ENCODE results near the gene PAX5.

- PRO-cap, result no peak
These were observed 1.1 kb upstream of the CCDC107 start for GRCh38 chr9:35656686-35657640.

DNA sequence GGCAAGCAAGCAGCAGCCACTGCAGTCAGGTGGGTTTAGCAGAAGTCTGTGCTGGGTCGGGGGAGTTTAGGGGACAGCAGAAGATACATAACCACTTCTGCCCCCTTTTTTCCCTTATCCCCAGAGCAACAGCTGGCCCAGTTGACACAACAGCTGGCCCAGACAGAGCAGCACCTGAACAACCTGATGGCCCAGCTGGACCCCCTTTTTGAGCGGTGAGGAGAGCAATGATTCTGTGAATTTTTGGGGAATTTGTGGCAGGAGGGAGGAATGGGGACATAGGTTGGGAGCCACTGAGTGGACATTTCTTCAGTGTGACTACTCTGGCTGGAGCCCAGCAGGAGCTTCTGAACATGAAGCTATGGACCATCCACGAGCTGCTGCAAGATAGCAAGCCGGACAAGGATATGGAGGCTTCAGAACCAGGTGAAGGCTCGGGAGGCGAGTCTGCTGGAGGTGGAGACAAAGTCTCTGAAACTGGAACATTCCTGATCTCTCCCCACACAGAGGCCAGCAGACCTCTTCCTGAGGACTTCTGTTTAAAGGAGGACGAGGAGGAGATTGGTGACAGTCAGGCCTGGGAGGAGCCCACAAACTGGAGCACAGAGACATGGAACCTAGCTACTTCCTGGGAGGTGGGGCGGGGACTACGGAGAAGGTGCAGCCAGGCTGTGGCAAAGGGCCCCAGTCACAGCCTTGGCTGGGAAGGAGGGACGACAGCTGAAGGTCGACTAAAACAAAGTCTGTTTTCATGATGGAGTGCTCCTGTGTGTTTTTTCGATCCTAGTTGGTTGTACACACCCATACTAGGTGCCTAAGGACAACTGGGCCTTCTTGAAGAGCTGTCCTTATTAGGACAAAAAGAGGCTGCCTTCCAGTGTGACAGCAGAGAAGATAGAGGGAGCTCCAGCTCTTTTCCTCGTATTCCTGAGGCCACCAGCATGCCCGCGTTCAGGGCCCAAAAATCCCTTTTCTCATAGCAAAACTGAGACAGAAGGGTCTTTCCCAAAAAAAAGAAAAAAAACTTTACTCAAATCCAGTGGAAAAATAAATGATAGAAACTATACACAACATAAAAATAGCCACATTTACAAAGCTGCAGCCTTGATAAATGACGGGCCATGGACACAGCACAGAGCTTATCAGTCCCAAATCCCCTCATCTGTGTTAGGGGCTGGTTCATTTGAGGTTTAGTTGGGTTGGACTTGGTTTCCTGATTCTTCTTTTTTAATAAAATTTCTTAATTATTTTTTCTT is 2.8 kb downstream of the CCDC107 start:
- PRO-cap, result no peak

GRCh38 chr9:35686300-35686623 is 3.5 kb downstream of the TPM2 start:
- PRO-cap, result no peak

DNA sequence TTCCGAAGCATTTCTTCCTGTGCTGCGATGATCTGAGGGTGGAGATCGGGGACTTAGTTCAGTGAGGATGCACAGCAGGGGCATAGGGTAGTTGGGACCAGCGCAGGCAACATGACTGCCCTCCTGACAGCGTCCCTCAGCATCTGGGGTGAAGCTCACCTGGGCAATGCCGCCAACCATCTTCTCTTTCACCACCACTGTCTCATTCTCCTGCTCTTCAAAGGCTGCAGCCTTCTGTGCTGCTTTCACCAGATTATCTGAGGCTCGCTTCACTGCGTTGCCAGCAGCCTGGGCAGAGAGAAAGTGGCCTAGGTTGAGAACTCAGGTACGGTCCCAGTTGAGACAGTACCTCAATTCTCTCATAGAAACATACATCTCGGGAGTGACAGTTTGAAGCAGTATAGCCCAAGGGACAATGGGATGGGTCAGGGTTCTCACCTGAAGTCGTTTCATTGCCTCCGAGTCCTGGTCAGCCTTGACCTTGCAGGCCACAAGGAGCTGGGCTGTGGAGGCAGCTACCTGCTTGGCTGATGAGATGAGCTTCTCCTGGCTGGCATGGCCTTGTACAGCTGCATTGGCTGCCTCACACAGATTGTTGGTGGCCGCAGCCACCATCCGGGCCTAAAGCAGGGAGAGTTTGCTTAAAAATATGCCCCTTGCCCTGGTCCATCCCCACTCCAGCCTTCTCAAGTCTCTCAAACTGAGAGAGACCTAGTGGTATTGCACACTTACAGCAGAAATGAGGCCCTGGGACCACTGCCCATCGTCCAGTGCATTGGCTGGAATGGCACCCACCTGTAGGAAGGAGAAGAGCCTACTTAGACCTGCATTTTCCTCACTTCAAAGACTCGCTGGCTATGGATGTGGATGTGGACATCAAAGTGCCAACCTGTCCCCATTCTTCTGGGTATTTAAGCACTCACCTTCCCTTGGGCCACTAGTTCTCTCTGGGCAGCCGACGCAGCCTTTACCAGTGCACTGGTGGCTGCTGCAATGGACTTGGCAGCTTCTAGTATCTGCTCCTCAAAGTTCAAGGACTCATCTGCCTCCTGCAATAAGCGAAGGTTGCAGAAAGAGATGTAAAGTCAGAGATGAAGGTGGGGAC is 8.5 kb upstream of the TPM2 start:
- PRO-cap, result no peak

GRCh38 chr9:35698990-35699285 is 9.2 kb upstream of the TPM2 start:
- PRO-cap, result no peak

DNA sequence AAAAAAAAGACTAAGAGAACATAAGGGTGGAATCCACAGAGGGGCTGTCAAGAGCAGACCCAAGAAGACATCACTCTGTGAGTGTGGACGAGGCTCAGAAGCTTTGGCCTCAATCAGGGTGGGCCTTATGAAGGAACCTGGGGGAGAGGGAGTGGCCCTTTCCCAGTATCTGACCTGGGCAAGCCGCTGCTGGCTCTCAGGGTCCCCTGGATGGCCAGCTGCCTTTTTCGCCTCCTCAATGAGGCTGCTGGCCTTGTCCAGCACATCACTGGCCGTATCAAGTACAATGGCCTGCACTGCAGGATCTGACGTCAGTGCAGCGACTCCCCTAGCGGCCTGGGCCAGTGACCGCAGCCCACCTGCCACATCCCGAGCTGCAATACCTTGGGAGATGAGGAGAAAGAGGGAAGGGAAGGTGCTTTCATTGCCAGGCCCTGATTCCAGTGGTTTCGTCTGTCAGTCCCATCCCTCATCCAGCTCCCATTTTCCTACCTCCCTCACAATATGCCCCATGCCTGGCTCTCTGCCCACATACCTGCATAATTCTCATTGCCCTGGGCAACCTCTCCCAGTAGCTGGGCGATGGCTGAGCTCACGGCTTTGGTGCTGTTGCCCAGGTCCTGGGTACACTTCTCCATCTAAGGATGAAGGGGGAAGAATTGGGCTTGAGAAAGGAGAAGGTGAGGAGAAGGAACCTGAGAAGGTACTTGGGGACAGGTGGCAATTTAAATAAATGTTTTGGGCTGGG is 19.2 kb downstream of the TLN1 start:
- PRO-cap, result no peak

DNA sequence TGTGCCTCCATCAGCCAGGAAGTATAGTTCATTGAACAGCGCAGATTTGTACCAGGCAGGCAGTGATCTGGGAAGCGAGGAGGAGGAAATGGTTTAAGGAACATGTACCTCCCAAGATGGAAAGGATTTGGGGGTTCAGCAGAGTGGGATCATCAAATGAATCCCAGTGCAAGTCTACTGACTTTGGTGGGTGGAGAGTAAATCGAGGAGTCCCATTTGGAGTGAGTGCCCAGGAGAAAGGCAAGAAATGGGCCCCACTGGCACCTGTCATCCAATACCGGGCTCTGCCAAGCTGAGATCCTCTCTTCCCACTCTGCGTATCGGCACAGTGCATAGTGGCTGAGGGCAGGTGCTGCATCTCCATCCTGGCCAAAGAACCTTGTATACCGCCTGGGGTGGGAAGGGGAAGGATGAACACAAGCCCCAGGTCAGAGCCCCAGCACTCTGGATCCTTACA is 7.3 kb downstream of the CREB3 start:
- PRO-cap, result no peak

- PRO-cap, result unidirectional peak, plus-strand start at chr9:35756794; unidirectional peak, plus-strand start at chr9:35756921
These were observed 2.6 kb upstream of the MSMP start for GRCh38 chr9:35756482-35757301.

DNA sequence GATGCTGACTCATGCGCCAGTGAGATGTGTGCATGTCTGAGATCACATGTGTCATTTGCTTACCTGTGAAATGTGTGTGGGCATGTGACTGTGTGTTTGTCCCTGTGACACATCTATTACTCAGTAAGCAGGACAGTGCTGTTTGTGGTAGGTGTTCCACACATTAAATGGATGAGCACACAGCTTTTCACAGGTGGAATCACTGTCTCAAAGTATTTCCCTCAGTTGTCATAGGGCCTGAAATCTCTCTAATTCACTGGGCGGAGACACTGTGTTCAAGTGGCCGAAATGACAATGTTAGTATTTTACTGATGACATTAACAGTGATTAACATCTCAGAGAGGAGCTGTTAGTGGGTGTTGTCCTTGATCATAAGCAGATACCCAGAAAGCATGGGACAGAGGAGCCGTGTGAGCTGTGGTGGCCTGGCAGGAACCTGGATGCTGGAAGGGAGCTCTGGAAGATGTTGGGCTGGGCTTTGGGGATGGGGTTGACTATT is 7.5 kb downstream of the NPR2 start:
- PRO-cap, result no peak

DNA sequence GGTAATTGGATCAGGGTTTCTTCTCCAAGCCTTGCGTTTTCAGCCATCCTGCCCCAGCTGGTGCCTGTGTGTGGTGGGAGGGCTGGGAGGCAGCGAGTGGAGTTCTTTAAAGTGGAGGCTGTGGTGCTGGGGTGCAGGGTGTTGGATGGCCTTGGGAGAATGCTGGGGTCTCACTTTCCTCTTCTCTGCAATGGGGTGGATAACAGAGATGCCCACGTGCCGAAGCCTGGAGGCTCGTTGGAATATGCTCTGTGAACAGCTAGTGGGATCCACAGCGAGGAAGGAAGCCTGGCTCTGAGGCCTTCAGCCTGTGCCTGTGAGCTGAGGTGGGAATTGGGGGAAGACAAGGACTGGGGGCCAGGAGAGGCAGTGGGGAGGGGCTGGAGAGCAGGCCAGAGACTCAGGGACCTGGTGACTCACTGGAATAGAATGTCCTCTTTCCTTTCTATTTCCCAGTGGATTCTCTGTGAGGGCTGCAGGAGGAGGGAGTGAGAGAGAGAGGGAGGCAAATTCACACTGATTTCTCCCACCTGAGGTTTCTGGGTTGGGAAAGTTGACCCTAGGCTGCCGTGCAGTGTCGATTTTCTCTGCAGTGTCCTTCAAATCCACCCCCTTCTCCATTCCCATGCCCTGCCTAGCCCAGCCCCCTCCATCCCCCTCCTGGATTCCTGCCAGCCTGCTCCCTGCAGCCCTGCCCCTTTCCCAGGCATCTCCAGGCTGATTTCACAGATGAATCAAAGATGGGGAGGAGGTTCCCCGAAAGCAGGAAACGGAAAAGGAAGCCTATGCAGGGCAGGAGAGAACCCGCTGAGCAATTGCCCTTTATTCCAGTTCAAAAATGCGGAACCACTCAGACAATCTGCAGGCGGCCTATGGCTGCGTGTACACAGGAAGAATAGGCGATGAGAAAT is 1.5 kb upstream of the SPAAR start:
- PRO-cap, result no peak

DNA sequence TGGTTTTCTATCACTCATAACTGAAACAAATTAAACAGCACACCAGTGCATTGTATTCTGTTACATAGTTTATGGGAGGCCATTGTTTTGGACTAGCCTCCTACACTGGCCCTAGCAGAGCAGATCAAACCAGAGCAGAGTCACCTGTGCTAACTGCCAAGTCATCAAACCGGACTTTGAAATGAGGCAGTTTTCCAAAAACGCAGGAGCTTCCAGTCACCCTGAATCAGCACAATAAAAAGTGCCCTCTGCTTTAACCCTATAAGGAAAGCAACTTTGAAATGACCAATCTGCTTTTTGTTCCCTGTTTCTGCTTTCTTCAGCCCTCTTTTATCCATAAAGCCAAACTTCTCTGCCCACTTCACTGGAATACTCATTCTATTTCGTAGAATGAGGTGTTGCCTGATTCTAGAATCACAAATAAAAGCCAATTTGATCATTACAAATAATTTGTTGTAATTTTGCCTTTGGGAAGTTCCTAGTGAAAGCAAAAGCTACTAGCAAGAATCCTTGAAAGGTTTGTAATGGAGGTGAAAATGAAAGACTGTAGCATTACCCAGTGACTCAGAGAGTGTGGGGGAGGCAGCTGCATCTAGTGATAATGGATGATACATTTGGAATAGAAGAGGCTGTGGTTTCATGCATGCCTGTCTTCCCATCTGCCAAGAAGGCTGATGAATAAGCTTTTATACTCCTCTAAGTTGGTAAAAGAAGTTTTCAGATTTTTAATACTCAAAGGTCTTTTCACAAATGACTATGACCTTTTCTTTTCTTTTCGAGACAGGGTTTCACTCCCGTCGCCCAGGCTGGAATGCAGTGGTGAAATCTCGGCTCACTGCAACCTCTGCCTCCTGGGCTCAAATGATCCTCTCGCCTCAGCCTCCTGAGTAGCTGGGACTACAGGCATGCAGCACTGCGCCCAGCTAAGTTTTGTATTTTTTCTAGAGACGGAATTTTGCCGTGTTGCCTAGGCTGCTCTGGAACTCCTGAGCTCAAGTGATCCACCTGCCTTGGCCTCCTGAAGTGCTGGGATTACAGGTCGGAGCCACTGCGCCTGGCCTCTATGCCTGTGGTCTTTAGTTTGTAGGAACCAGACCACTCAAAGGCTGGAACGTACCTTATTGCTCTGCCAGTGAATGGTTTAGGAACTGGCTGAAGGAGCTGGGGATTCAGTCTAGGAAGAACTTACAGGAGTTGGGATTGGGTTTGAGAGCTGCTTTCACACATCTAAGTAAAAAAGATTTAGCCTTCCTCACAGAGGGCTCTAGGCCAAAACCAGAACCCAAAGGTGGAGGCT is 15.0 kb downstream of the SPAAR start:
- PRO-cap, result no peak

DNA sequence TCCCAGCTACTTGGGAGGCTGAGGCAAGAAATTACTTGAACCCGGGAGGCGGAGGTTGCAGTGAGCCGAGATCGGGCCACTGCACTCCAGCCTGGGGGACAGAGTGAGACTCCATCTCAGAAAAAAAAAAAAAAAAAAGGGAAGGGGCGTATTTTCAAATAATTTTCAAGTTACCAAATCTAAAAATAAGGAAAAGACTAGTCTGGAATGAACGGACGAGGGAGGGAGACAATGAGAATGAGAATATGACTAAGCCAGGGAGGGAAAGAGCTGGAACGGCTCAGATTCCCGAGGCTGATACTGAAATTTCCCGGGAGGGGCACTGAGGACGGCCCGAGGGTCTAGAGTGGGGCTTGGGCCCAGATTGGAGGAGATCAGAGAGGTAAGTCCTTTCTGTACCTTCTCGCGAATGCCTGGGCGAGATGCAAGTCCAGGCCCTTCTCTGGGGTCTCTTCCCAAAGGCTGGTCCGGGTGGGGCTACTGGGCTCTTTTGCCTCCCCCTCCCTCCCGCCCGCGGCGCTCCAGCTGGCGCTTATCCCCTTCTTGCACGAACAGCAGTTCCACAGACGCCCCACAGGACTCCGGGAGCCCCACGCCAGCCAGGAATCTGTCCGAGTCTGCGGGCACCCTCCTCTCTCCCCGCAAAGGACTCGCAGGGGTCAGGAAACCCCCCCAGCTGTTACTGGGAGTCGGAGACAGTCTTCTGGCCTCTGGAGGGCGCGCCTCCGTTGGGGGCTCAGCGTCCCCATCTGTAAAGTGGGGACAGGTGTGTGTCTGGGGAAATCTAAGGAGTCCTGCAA is 3.3 kb upstream of the CCIN start:
- PRO-cap, result no peak

- PRO-cap, result no peak
These were observed 18.6 kb upstream of the GNE start for GRCh38 chr9:36276808-36277277.

DNA sequence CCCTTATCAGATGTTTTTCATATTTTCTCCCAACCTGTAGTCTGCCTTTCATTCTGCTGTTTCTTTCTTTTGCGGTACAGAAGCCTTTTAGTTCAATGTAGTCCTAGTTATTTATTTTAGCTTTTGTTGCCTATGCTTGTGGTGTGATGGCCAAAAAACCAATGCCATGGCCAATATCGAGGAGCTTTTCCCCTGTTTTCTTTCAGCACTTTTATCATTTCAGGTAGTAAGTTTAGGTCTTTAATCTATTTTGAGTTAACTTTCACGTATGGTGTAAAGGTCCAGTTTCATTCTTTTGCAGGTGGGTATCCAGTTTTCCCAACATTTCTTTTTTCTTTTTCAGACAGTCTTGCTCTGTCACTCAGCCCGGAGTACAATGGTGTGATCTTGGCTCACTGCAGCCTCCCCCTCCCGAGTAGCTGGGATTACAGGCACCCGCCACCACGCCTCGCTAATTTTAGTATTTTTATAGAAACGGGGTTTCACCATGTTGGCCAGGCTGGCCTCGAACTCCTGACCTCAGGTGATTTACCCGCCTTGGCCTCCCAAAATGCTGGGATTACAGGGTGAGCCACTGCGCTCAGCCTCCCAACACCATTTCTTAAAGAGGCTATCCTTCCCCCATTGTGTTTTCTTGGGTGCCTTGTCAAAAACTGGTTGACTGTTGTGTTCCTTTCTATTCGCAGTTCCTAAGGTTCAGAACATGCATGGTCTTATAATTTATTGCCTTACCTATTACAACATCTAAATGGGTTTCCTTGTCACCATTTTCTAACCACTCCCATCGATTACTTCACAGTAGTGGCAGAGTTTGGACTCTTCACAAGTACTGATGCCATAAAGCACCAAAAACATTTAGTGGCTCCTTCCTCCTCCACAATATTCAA is 50.3 kb downstream of the RNF38 start:
- PRO-cap, result no peak

DNA sequence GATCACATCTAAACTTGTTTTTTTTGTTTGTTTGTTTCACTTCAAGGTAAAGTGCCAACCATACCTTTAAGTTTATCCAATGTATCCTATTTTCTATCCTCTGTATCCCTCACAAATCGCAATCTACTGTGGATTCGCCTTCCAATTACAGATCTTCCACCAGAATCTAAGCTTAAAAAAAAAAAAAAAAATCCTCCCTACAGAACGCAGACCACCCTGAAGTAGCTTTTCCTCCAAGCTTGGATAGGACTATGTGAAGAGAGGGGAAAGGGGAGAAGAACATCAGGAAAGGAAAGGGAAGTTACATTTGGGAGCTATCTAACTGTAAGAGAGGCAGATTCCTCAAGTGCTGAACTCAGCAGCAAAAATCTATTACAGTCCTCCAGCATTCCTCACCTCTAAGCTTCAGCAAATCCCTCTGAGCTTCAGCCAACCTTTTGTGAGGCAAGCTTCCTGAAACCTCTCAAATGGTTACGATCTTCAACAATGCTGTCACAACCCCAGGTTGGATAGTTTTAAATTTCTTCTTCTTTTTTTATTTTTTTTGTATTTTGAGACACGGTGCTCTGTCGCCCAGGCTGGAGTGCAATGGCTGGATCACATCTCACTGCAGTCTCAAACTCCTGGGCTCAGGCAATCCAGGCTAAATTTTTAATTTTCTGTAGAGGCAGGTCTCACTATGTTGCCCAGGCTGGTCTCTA is 2.4 kb upstream of the RNF38 start:
- PRO-cap, result no peak

DNA sequence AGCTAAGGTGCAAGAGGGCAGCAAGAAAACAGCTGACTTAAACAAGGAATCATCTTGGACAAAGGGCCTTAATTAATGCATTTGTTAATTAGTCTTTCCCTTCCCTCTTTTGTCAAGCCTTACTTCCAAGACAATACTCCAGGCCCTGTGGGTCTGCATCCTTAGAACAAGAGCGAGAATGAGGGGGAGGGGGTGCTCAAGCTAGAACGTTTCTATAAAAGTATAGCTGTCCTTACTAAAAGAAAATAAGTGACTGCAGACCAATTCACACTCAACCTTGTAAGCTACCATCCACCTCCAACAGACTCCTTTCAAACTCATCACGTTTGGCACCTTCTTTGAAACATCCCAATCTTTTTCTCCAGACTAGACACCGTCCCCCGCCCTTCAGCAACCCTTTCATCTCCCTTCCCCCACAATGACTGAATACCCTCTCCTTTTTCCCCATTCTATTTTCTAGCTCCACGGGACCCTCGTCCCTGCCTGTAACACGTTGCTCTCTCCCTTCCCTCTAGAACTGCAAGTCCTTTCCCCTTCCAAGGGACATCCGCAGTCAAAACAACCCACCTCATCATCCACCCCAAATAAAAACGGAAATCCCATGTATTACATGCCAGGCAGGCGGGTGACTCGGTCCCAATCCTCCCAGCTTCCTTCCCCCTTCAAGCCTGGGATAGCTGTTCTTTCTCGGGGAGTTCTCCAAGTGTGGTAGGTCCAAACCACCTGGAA is 85.8 kb upstream of the RNF38 start:
- PRO-cap, result no peak

- PRO-cap, result no peak
These were observed 86.0 kb upstream of the MELK start for GRCh38 chr9:36486434-36487414.

DNA sequence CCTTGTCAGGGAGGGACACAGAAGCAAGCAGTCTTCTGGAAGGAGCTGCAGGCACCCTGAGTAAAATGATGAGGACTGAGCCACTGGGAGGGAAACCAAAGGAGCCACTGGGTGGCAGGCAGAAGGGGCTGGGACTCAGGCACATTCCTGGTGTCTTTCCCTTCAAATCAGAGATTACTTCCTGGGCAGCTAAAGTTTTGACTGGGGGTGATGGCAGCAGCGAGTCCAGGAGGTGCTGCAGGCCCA is 109.2 kb downstream of the PAX5 start:
- PRO-cap, result no peak

DNA sequence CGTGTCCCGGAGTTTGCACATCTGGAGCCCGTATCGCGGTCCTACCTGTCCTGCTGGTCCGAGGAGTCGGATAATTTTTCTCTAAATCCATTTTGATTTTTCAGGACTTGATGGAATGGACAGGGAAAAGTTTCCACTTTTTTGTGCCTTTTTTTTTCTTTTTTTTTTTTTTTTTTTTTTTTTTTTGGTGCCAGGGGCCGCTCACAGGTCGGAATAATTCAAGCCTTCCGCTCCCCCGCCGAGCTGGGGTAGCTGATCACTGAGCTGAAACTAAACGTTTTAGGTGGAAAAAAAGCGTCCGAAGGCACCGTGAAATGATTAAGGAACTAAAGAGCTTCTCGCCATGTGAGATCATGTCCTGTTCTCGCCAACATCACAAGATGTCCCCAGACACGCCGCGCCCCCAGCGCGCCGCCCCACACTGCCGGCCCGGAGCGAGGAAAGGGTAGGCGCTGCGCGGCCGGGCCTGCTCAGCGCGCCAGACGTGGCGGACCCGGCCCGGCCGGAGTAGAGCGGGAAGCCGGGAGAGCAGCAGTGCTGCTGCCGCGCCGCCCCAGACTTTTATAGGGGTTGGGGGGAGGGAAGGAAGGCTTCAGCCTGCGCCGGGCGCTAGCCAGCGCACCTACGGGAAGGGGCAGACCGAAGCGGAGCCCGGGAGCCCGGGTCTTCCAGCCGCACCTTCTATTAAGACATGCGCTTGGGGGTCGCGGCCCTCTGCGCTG is at the start of gene PAX5:
TSS of gene PAX5 (minus strand) at position 328 of the 722 bp plus-strand sequence.
- PRO-cap, result bidirectional peak, plus-strand start at position 419 of the sequence, minus-strand start at position 328 of the sequence

DNA sequence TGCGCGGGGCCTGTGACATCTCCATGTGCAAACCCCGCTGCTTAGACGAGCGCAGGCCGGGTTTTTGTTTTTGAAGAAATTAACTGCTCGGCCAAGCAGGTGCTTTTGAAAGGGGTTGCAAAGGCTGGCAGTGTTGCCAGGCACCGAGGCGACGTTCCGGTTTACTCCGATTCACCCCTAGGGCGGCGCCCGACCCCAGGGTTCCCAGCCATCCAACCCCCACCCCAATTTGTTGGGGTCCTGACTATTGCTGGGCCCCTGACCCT is 528 bp upstream of the PAX5 start:
- PRO-cap, result bidirectional peak, plus-strand start outside the sequence, minus-strand start at position 44 of the sequence